Neural progenitor cell (in vitro differentiated cells): ENCODE data around the gene SCIN.

GRCh38 chr7:7565802-7566305 is 830 bp upstream of the MIOS start:
- RAMPAGE, long total RNA, result no peak

- RAMPAGE, long total RNA, result no peak
Measured at GRCh38 chr7:7568982-7569418, 2.3 kb downstream of the MIOS start.

GRCh38 chr7:7699269-7699766 is 19.1 kb downstream of the RPA3 start:
- RAMPAGE, long total RNA, result no peak

GRCh38 chr7:7715551-7716286 is 2.7 kb downstream of the RPA3 start:
- RAMPAGE, long total RNA, result no peak

- RAMPAGE, long total RNA, result no peak
Measured at GRCh38 chr7:7759081-7759826, 40.8 kb upstream of the RPA3 start.

DNA sequence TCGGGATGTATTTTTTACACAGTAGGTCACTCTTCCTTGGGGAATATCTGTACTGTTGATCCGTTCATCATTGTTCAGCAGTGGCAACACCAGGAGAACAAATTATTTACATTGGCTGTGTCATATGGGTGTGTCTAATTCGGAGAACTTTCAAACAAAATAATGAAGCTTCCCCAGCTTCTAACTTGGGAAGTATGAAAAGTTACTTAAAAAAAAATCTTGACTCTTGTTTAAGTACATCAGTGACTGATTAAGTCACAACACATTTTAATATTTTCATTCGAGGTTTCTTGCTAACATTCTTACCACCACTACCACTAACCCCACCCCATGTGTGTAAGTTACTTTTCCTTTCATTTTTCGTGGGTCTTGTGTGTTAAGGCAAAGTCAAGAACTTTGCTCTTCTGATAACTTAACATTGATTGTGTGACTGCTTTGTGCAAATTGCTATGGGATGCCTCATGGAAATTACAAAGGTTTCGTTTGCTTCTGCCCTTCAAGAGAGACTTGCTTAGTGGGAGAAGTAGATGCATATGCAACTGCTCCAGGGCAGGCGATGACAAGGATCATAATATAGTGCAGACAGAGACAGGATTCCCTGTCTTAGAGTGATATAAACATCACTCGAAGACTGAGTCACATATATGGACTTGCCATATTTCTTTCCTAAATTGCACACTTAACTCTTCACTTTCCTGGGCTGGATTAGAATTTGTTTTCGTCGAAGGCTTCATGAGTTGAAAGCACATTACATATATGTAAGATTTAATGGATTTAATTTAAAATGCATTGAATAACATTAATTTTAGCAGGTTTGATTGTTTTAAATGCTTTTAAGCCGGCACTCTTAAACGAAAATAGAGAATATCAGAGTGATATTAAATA is 43.9 kb upstream of the RPA3 start:
- RAMPAGE, long total RNA, result no peak

DNA sequence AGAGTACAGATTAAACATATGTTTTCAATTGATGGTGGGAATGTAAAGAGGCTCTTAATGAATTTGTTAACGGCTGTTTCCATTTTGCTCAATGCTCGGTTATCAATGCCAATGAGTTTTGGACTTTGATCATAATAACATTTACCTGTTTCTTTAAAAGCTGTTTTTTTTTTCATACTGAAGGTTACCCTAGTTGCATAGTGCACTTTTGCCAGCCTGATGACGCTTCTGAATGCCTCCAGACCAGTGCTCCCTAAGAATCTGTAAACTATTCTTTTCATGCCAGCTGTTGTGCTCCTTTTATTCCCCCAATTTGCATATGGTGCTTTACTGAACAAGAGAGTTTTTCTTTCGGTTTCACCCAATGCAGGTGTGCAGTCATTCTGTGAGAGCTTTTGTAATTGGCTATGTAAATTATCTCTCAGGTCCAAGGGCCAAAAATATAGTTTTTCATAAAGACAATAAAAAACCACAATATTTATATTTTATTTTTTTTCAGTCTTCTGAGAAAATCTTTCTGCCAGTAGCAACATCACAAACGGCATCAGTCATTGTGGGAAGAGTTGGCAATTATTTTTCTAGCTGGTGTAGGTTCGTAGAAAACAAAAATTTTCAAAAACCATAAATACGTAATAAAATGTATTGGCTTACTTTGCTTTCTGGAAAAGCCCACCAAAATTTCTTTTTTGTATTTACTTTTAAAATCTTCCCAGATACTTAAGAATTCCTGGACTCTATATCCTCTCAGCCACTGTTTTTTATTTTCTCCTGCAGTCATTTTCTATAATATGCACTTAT is 48.0 kb upstream of the GLCCI1 start:
- RAMPAGE, long total RNA, result no peak

DNA sequence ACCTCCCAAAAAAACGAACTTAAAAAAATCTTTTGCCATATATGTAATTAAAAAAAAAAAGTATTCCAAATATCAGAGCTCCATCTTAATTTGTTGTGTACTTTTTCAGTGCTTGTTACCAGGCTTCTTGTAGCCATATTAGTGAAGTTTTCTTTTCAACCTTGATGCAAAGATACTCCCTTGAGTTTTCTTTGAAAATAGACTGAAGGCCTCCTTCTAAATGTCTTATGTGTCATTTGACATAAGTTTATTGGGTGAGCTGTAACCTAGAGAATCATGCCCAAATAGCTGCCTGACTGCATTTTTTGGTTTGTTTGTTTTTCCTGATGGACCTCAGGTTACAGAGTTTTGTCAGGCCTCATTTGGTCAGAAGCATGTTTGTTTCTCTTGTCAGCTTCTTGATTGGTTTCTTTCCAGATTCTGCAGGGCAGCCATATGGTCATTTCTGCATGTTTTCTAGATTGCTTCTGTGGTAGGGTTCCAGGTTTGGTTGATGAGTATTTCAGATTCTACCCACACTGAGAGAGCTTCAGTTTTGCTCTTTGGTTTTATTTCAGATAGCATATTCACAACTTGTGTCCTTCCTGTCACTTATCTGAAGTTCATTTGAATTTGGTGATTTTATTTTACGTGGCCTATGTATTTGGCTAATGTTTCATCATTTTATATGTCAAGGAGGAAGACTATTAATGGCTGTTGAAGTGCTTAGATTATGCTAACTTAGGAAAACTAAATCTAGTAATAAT is 27.9 kb downstream of the GLCCI1 start:
- RAMPAGE, long total RNA, result no peak

DNA sequence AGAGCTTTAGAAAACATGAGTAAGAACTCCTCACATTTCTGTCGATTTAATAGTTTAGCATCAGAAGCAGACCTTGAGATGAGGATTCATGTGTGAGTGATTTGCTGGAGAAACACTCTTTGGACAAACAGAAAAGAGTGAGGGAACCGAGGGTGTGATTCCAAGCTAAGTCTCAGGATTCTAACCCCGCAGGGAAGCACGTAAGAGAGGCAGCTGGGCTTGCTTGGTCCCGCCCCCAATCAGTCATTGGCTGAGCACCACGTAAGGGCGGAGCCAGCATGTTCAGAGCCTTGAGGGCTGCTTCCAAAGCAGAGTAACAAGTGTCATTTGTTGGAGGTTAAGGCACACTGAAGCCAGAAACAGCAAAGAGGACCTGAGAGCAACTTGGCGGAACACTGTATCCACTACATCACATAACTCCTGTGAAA is 43.6 kb upstream of the NXPH1 start:
- RAMPAGE, long total RNA, result no peak

DNA sequence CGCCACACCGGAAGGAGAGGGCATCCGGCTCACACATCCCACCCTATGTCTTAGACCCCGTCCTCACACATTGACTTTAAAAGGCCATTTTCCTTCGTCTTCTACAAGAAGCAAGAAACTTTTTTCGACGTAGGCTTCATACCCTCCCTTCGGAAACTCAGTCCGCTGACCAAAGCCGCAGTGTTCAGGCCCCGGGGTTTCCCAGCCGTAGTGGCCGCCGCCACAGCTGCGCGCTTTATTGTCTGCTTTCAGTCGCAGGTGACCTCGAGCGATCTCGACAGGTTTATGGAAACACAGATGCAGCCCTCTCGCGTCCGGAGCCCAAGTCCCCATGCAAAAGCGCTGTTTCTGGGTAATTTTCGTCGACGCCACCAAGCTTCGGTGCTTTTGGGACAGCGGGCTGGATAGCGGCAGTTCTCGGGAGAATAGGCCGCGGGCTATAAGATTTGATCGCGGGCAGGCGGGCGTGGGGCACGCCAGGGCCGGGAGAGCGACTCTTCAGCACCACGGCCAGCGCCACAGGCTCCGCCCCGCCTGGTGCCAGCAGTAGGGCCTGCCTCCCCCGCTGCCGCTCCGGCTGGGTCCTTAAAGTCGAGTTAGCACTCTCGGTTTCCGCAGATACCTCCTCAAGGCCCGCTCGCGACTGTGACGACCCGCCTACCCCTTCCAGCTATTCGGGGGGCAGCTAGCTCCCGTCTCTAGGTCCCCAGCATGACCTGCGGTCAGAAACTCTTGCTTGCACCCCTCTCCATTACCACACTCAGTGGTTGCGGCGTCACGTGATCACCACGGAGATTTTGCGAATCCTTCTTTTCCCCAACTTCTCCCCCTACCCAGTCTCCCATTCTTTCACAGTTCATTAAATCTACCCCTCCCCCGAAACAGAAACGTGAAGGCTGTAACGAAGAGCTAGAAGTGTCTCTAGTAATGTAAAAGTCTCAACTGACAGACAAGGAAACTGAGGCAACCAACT is 9.4 kb downstream of the NXPH1 start:
- RAMPAGE, long total RNA, result no peak

DNA sequence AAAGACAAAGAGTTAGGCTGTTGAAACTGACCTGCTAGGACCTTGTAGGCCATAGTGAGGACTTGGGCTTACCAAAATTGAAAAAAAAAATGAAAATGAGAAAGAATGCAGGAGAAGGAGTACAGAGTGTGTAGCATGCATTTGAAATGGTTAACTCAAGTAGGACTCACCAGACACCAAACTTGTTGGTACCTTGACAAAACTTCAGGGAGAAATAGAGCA is 944.3 kb downstream of the NDUFA4 start:
- RAMPAGE, long total RNA, result no peak

DNA sequence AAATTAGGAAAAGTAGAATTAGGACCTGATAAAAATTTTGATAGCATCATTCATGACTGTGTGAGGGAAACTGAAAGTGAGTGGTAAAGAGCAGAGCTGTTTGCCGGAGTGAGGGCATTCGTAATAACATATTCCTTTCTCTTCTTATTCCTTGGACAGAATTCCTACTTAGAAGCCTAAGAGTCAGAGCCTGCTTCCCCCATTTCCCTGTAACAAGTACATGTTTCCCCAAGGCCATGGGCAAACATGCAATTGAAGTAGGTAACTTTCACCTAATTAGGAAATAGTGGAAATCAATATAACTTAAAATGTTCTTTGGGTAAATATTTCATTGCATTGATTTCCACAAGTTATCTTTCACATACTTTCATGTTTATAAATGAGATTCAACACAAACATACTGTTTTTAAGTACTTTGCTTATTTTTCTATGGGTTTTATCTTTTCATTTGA is 309.9 kb downstream of the THSD7A start:
- RAMPAGE, long total RNA, result no peak

DNA sequence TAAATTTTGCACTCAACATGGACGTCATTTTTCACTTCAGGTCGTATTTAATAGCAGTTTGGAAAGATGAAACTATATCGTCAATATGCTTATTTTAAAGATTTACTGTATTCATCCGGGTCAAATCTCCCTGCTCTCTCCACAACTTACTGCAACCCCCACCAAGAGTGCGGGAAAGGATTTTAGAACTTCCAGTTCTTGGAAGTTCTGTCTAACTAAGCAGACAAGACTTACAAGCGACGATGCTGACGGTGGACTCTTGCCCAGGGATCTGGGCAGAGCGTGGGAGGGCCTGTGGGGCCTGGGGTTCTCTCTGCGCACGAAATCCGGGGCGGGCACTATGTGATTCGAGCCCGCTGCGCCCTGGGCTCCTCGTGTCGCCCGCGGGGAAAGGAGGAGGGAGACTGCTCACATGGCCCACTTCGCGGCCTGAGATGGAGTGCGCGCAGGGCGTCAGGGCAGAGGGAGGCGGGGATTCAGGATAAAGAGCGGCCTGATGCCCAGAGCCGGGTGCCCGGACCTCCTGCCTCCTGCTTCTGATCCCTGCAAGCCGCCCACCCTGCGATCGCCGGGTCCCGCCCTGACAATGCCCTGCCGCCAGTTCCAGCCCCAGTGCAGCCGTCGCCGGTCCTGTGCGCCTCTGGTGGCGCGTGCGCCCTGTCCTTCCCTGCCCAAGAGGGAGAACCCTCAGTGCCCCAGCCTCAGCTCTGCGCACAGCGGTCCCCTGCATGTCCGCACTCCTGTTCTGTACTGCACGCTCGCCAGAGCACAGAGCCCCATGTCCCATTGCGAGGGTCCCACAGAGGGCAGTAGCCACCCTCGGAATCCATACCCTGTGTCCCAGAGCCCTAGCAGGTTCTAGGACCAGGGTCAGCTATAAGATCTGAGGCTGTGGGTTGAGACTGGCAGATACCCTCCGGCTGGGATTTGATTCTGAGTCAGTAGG is 99.5 kb upstream of the TMEM106B start:
- RAMPAGE, long total RNA, result no peak

- RAMPAGE, long total RNA, result no peak
Measured at GRCh38 chr7:12569942-12570960, at the start of gene SCIN. Gene SCIN (plus strand): TSS chr7:12570720.

- RAMPAGE, long total RNA, result no peak
Measured at GRCh38 chr7:12635904-12636267, 51.5 kb upstream of the ARL4A start.

- RAMPAGE, long total RNA, result no peak
Measured at GRCh38 chr7:12691625-12692413, 4.4 kb downstream of the ARL4A start.

DNA sequence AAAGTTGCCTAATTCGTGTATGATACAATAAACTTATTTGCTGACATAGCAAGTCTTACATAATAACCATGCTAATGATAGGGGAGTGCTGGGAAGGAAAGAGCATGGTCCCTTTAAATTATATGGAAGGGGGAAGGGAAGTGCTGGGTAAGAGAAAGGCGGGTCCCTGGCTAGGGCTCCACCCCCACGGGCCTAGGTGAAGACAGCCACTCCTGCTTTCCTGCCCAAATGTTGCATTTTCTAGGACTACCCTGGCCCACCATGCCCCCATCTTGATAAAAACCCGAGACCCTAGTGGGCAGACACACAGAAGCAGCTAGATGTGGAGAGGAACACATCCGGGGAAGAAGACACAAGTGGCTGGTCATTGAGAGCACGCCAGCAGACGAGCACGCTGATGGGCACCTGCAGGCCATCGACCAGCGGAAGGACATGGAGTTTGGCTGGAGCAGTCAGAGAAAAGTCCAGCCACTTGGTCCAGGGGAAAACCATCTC is 328.7 kb downstream of the ARL4A start:
- RAMPAGE, long total RNA, result no peak

- RAMPAGE, long total RNA, result no peak
Measured at GRCh38 chr7:13161298-13161540, 473.8 kb downstream of the ARL4A start.

GRCh38 chr7:13806524-13807096 is 182.9 kb downstream of the ETV1 start:
- RAMPAGE, long total RNA, result no peak

GRCh38 chr7:14780975-14781385 is 121.6 kb downstream of the DGKB start:
- RAMPAGE, long total RNA, result no peak